Hair follicle dermal papilla cell (primary cell): ENCODE results near the genes HLX and DISP1.

- CAGE, long polyA plus RNA, result no peak
These were observed 666 bp upstream of the BPNT1 start for GRCh38 chr1:220090195-220090713.

DNA sequence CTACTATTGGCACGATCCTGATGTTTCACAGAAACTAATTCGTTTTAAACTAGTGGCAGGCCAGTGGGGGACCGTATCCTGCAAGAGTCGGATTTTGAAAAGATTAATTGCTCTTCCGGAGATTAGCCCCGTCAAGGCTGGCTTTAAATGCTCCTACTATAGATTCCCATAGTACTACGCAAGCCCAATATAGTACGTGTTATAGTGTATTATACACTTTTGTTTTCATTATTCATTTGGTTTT lies 405 bp upstream of the RAB3GAP2 start:
- CAGE, long polyA plus RNA, result no peak

DNA sequence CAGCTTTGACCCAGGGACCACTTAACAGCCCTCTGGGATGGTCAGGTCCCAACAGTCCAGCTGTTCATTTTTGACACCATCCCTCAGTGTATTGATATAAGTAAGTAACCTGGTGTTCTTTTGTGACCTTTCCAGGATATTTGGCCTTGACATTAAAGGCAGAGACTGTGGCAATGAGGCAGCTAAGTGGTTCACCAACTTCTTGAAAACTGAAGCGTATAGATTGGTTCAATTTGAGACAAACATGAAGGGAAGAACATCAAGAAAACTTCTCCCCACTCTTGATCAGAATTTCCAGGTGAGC lies 13.4 kb downstream of the MTARC2 start:
- CAGE, long polyA plus RNA, result no peak

- CAGE, long polyA plus RNA, result no peak
These were observed at the start of gene HLX for GRCh38 chr1:220879270-220880416. HLX (plus strand) TSS chr1:220879443.

DNA sequence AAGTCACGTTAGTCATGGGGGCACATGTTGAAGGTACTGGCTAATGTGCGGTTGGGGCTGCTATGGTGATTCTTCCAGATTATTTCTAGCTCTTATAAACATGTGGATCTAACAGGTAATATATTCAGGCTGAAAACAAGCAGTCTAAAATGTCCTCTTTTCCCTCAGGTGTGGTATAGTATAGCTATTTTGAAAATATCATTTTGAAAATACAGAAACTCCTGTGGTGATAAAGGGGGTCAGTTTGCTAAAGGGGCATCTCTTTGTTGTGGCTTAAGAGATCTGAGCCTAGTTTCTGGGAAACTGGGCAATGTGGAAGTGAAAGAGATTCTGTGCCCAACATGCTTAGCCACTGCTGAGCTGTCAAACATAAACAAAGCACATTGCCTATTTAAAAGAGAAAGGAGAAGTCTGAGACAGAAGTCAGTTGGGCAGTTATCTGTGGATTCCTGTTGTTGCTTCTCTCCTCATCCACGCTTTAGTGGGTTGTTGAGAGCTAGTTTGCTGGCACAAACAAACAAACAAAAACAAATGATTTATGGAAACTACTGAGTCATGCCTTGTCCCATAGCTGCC lies 166.9 kb downstream of the HLX start:
- CAGE, long polyA plus RNA, result no peak

DNA sequence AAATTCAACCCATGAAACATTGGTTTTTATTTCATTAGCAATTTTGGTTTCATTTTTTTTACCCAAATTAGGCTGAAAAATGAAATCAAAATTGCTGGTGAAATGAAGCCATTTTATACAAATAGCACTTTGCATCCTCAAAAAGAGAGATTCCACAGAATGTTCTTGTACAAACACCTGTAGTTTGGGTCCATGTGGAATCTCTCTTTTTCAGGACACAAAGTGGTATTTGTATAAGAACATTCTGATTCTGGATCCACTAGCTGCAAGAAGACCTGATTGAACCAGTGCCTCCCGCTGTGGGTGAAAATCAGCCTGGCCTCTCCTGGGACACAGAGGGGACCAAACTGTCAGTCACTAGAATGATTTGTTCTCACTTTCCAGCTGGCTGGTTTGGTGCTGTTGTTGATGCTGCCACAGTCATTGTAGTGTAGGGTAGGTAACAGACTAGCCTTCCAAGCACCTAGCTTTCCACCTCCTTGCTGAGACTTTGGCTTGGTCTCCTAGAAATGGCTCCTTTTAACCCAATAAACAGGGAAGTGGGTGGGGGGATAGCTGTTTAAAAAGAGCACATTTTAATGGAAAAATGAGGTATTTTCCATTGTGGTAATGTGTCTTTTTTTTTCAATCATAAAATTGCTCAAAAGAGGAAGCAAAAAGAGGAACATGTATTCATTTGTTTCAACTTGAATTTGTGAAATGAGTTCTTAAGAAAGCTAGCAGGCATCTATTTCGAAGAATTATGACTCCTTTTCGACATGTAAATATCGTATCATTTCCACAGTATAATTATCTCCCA lies 189.9 kb downstream of the HLX start:
- CAGE, long polyA plus RNA, result no peak

- CAGE, long polyA plus RNA, result no peak
These were observed 43.0 kb downstream of the DUSP10 start for GRCh38 chr1:221698841-221699407.

- CAGE, long polyA plus RNA, result no peak
These were observed 33.8 kb downstream of the DUSP10 start for GRCh38 chr1:221707937-221708584.

DNA sequence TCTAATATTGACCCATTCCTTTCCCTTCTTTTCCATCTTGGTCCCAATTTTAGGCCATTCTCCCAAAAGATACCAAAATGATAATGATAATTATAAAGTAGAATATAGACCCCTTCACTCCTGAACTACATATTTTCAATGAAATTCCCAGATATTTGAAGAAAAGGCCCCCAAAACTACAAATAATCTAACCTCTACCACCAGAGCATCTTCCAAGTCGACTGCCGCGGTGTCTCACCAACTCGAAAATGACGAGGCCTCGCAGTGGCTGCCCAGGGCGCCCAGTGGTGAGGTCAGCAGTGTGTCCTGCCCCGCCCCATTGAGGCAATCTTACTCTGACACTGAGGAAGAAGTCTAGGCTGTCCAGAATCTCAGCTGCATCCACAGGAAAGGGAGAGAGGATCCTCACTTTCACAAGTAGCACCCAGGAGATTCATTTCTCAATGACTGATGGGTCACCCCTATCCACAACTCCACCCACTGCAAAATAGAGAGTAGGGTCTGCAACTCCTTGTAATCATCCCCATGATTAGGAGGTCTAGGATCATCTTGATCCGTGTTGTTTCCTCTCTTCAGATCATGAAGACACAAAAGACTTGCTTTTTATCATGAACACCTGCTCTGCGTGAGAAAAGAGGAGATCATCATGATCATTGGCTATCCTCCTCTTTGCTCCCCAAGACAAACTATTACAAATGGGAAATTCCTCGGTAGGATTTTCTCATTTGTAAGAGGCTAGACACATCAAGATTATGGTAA lies 5.1 kb downstream of the DUSP10 start:
- CAGE, long polyA plus RNA, result no peak

DNA sequence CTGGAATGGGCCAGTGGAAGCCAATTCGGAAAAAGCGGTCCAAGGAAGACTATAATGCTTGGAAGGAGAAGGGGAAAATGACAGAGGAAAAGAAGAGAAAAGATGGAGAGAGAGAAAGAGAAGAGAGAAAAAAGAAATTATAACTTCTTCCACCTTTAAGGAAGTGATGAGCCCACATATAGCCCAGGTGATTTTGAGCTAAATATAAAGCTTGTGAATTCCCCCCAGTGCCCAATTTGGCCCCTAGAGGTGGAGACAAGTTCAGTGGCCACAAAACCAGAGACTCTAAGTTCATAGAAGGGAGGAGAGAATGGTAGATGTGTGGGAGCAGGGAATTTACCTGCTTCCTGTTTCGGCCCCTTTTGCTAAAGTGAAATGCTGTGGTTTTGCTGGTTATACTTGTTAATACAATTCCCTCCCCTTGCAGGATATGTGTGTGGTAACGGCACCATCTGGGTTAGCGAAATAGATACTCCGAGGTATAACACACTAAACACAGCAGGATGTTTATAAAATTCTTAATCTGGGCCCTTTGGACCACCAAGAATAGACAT lies 35.8 kb upstream of the DUSP10 start:
- CAGE, long polyA plus RNA, result no peak

DNA sequence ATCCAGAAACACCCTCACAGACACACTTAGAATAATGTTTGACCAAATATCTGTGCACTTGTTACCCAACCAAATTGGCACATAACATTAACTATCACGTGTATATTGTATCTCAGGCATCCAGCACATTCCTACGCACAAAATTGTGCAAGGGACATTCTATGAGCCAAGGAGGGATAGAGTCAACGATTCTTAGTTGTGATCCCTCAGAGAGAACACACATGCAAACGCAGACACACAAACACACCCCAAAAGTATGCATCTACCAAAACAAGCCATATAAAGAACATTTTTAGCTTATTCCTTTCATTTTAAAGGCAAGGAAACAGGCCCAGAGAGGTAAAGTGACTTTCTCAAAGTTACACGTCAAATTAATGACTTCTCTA lies 195.7 kb upstream of the DUSP10 start:
- CAGE, long polyA plus RNA, result no peak

DNA sequence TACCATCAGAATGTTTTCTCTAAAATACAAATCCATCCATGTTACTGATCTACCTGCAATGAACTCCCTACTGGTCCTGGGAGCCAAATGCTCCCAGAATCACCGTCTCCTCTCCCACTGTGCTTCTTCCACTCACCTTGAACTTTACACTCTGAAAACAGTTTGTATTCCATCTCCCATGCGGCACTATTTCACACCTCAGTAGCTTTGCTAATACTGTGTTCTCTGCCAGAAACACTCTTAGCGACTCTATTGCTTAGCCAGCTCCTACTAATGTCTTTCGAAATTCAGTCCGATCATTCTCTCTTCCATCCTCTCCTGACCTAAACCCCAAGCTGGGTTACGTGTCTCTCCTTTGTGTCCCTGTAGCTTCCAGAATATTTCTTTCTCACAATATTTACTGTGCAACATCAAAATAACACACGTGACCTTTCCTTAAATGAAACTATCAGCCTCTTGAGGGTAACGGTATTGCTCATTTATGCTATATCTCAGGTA lies 284.4 kb upstream of the DUSP10 start:
- CAGE, long polyA plus RNA, result no peak

DNA sequence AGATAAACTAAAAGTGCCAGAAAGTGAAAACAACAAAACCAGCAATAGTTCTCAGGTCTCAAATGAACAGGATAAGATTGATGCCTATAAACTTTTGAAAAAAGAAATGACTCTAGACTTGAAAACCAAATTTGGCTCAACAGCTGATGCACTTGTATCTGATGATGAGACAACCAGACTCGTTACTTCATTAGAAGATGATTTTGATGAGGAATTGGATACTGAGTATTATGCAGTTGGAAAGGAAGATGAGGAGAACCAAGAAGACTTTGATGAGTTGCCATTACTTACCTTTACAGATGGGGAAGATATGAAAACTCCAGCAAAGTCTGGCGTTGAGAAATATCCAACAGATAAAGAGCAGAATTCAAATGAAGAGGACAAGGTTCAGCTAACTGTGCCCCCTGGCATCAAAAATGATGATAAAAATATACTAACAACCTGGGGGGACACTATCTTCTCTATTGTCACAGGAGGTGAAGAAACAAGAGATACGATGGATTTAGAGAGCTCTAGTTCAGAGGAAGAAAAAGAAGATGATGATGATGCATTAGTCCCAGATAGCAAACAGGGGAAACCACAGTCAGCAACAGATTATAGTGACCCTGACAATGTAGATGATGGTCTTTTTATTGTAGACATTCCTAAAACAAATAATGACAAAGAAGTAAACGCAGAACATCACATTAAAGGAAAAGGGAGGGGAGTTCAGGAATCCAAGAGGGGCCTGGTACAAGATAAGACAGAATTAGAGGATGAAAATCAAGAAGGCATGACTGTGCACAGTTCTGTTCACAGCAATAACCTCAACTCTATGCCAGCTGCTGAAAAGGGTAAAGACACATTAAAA lies 10.3 kb downstream of the MIA3 start:
- CAGE, long polyA plus RNA, result no peak

GRCh38 chr1:222643316-222643547 lies 25.3 kb downstream of the MIA3 start:
- CAGE, long polyA plus RNA, result no peak

- CAGE, long polyA plus RNA, result no peak
These were observed 43.0 kb downstream of the AIDA start for GRCh38 chr1:222669169-222669761.

- CAGE, long polyA plus RNA, result no peak
These were observed 24.8 kb downstream of the AIDA start for GRCh38 chr1:222687447-222687876.

DNA sequence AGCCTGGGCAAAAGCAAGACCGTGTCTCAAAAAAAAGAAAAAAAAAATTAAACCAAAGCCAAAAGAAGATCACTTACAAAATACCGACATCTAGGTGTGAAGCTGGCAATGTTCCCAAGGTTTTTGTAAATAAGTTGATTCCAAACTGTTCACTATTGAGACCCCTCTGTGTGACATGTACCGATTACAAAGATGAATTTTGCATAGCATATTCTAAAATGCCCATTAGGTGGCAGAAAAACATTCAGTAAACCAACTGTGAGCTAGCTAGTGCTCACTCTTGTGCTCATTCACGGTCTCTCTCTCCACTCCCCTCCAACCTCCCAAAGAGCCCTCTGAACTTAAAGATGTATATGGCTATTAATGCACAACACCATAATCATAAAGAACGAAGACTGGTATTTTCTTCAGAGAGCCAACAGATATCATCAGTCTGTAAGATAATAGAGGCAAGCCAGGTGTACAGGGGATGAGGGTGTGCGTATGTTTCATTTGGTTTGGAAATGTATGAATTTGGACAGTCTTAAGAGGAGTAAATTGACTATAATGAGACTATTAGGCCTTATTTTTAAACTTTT lies 1.7 kb downstream of the FAM177B start:
- CAGE, long polyA plus RNA, result no peak

DNA sequence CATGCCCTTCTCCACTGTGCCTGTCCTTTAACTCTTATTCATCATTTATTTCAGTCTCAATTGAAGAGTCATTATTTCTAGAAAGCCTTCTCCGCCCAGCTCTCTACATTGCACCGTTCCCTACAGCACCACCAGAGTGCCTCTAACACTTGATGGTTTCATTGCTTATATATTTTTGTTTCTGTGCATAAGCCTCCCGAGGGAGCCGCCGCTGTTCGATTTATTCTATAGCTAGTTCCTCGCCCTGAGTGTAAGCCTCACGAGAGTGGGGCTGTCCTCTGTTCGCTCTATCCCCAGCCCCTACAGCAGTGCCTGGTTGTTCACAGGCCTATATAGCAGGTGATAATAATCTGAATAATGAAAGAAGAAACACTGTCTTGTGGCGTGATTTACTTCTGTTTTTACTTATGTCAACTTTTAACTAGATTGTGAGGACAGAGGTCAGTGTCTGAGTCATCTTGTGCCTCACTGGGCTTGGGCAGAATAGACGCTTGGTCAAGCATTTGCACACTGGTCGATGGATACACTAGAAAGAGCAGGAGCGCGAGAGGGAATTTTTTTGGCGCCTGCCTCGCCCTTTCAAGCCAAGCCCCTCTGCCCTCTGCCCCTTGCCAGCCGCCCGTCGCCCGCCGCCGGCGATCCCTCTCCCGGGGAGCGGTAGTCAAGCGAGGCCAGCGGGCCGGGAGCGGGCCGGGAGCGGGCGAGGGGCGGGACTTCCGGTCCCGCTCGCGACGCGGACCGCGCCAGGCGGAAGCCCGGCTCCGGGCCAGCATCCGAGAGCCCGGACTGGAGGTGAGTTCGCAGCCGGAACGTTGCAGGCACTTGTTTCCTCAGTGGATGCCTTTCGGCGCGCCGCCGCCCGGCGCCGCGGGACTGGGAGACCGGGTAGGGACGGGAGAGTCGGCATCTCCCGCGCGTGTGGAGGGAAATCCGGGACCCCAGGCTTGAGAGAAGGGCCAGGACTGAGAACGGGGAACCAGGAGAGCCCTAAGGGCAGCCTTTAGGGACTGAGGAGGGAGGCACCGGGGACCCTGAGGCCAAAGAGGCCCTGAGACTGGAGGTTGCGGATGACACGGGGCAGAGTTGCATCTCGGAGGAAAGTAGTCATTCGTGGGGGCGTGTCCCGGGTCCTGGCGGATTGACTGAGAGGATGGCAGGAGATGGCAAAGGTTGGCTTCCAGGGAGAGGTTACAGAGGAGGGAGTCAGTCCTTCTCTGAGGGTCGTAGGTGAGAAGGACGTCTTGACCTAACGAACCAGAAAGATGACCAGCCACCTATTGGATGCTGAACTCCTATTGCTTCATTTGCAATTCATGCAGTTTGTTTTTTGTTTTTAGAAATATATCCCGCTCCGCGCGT lies at the start of gene DISP1:
Gene DISP1, plus strand, starts transcription at position 753 of the 1,359 bp plus-strand sequence.
- CAGE, long polyA plus RNA, result no peak

DNA sequence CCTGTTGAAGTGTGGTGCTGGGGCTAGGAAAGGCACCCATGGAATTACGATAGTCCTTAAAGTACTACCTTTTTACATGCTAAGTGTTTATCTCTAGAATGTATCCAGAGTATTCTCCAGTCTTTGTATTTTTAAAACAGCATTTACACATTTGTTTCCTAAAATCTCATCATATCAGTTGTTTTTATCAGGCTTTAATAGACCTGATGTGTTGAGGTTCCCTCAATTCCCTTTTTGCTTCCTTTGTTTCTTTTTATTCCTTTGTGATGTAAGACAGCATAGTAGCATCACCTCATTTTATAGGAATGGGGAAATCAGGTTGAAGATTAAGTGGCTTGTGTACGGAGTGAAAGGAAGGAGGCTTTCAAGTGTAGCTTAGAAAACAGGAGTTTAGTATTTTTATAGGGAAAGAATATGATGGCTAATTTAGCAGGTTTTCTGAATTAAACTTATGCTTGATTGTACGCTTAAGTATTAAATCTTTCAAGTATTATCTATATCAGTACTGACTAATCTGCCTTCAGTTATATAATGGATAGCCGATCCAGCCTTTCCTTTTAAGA lies 29.2 kb downstream of the DISP1 start:
- CAGE, long polyA plus RNA, result no peak

DNA sequence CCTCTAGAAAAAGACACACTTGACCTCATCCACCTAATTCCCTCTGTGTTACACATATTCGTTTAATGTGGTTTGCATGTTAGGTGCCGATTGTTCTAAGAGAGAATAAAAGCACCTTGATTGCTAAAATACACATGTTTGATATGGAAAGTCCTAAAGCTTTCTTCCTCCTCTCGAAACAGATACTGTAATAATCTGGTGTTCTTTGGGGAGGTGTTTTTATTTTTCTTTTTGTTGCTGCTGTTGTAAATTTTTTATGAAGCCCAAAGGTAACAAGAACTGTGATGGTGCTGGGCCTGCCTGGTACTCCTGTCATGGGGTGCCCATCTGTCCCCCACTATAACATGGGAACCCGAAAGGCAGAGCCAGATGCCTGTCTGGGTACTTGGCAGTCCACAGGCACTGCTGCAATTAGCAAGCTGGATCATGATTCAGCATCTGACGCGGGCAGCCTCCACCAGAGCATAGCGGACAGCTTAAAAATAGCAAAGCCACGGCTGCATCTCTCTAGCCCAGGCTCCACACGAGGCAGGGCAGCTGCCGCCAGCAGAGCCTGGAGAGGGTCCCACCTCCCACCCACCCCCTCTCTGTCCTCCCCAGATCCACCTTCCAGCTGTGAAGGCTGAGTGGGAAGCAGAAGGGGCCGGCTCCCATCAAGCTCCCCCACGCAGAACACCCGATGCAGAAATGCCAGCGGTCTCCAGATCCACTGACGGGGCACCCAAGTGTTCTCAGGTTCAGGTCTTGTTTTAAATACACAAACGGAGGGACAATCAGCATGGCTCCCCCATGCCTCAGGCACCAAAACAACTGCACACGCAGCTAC lies 22.9 kb downstream of the SUSD4 start:
- CAGE, long polyA plus RNA, result no peak